PFSK-1 (cell line): ENCODE results near the gene LIX1.

- RRBS = no CpG with 5 or more reads among the region's 3 CpGs
Measured at GRCh38 chr5:95779591-95779913, 43.0 kb downstream of the GLRX start.

DNA sequence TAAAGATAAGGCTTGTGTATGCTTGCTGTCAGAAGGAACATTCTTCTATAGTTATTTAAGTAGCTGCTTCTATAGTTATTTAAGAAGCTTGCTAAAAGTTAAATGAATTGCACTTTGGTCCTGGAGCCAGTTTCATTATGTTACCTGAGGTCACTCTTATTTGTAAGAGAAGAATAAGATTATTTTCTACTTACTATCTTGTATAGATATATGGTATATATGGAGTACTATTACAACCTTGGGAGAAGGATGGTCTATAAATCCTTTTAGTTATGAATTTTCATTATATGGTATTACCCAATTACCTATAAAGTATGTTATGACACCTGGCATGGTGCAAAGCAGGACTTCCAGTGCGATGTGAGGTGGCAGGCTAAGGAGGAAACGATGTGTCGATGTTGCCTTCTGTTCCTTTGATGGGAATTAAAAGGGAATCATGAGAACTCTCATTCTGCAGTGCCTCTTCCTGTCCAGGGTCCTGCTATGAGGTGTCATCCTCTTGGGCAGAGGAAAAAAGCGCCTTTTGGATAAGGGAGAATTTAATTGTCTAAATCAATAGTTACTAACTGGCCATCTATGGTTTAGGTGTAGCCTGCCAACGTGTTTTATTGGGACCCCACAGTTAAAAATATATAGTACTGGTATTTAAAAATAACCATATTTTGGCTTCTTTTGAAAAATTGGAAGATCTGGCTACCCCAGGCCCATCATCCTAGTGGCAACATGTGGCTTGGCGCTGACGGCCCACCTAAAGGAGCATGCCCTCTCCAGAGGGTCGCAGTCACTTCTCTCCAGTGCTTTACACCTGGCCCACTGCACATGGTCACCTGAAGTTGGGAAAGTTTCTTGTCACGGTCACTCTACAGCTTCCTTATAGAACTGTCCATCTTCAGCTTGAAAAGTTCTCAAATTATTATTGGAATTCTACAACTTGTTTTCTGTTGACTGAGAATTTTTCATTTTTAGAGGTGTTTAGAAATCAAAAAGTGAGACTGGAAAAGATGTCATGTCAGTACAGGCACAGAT is 32.0 kb downstream of the GLRX start:
- RRBS = no CpG with 5 or more reads among the region's 9 CpGs

DNA sequence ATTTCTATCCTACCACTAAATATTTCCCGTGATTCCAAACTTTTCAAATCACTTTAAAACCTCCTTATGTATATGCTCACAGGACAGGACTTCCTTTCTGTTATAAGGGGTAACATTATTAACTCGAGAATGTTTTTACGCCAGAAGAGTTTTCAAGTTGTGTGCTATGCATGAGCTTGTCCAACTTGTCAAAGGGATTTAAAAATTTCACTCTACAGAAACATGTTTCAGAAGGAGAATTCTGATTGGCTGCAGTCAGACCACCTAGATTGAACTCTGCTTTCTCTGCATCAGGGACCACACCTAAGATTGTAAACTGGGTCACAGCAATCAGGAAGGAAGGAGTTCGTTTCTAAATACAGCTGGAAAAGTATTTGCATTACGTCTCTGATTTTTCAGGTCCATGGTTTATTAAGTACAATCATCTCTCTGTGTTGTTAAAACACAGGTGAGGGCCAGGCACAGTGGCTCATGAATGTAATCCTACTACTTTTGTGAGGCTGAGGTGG is 5.8 kb downstream of the GLRX start:
- RRBS = no CpG with 5 or more reads among the region's 5 CpGs

GRCh38 chr5:95817248-95817980 is 5.1 kb downstream of the GLRX start:
- RRBS = no CpG with 5 or more reads among the region's 16 CpGs

DNA sequence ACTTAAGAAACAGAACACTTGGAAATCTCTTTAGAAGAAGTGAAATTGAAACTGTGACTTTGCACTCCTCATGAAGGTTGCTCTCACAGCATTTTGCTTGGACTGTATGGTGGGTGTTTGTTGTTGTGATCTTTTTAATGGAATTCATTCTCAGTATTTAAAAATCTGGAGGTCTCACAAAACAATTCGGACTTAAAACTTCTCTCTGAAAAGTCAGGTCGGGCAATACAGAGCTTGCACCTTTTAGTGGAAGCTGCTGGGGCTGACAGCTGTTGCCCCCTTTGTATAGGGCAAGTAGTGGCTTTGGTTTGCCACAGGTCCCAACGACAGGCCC is 540 bp upstream of the GLRX start:
- RRBS = no CpG with 5 or more reads among the region's 3 CpGs

GRCh38 chr5:95878035-95878704 is 55.6 kb upstream of the GLRX start:
- RRBS = no CpG with 5 or more reads among the region's 20 CpGs

GRCh38 chr5:95881577-95882439 is 59.3 kb upstream of the GLRX start:
- RRBS = no CpG with 5 or more reads among the region's 9 CpGs

DNA sequence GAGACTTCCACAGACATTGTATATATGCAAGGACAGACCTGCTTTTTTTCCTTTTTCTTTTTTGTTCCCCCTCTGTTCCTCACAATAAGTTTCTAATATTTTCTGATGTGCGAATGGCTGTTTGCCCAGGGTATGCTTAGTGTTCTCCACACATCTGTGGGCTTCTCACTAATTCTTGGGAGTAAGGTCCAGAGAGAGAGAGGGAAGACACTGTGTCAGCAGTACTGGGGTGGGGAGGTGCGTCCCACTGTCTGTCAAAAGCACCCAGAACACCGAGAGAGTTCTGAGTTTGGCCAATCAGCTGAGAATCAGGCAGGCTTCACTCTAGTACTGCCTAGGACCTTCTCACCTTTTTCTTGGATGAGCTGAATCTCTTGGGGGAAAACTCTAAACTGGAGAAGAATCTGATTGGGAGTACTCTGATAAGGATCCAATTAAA is 61.8 kb downstream of the ELL2 start:
- RRBS = no CpG with 5 or more reads among the region's 3 CpGs

DNA sequence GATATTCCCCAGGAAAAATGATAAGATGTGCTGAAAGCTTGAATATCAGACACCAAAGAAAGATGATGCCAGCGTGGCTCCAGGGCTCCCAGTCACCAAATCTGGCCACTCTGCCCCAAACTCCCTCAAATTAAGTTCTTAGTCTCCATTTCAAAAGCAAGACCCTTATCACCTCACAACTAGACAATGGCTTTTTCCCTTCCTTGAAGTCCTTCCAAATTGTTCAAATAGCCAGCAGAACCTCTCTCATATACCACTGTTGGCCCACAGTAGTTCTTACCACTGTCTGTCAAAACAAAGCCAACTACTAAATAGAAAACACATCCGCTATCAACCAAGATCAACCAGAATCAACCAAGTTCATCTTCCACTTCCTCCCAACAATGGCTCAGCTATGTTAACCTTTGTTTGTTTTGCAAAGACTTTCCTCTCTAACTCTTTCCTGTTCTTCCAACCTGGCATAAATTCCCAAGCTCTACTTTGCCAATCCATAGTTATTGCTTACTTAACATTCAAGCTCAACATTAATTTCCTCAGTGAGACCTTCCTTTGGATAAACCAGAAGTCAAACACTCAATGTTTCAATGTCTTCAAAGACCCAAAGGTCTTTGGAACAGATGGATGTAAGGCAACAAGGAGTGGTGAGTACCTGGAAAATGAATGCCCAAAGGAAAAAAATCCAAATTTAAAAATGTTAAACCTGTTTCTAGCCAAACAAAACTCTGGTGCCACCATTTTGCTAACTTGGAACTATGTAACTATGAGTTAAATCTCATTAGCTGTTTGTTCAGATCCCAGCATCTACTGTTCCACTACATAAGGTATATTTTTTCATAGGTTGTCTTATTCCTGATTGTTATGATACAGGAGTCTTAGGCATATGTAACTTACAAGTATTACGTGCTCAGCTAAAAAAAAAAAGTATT is 15.1 kb downstream of the ELL2 start:
- RRBS = no CpG with 5 or more reads among the region's 3 CpGs

GRCh38 chr5:95958824-95959459 is 2.7 kb downstream of the ELL2 start:
- RRBS = no CpG with 5 or more reads among the region's 5 CpGs

DNA sequence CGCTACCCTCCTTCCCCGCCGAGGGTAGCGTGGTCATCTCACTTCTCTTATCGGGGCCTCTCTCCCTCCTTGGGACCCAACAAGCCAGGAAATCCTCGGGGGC is 606 bp downstream of the ELL2 start:
- RRBS = no CpG with 5 or more reads among the region's 6 CpGs

GRCh38 chr5:95962693-95963155 is 1.1 kb upstream of the ELL2 start:
- RRBS = no CpG with 5 or more reads among the region's 6 CpGs

- RRBS = no CpG with 5 or more reads among the region's 1 CpG
Measured at GRCh38 chr5:95969631-95969878, 7.9 kb upstream of the ELL2 start.

GRCh38 chr5:96565881-96566487 is 96.2 kb upstream of the CAST start:
- RRBS = no CpG with 5 or more reads among the region's 6 CpGs

DNA sequence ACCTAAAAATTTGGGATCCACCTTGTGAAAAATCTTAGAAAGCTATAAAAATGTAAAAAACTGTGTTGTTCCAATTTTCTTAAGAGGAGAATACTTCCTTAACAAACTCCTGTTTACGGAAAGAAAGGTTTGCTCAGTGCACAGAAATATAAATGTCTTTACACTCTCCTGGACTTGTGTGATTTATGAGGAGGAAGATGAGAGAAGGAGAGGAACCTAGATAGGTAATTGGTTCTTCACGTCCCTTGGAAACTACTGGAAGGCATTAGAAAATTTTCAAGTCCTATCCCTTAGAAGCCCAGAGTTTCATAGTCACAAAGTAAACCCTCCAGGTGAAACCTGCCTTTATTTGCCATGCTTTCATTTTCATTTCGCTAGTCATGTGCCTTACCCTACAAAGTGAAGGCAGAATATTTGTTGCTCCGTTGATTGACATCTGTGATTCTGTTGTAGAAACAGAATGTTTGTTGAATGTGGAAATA is 34.6 kb upstream of the CAST start:
- RRBS = no CpG with 5 or more reads among the region's 4 CpGs

- RRBS = no CpG with 5 or more reads among the region's 14 CpGs
Measured at GRCh38 chr5:96876970-96877695, 833 bp downstream of the ERAP2 start.

GRCh38 chr5:96933765-96934226 is 2.1 kb upstream of the LNPEP start:
- RRBS = no CpG with 5 or more reads among the region's 4 CpGs

DNA sequence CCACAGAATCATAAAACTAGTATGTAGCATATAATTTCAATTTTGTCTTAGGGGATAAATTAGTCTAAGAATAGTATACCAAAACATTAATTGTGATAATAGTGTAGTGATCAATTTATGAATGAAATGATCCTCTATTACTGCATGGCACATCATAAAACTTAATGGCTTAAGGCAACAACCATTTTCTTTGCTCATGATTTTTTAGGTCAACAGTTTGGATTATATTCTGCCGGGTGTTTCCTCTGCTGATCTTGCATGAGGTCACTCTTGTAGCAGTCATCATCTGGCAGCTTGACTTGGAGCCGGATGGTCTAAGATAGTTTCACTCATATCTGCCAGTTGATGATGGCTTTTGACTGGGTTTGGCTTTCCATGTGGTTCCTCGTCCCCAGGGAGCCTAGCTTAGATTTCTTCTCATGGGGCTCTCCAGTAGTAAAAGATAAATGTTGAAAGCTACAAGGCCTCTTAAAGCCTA is 27.3 kb downstream of the LNPEP start:
- RRBS = 2% methylated on average over 2 of the region's 3 CpGs

GRCh38 chr5:97142261-97143044 is at the start of gene LIX1:
LIX1 (minus strand) TSS chr5:97142611.
- RRBS = no CpG with 5 or more reads among the region's 7 CpGs

- RRBS = no CpG with 5 or more reads among the region's 2 CpGs
Measured at GRCh38 chr5:98301755-98302027, 471.8 kb upstream of the RGMB start.